Anterior vena cava (tissue), 1 donor: ENCODE measurements around the gene CDCA7L.

GRCh38 chr7:17299406-17299779 lies 941 bp downstream of the AHR start:
- PRO-cap: bidirectional peak, plus-strand start at chr7:17299457, minus-strand start at chr7:17299355

GRCh38 chr7:17301056-17301276 lies 2.5 kb downstream of the AHR start:
- PRO-cap: no peak

DNA sequence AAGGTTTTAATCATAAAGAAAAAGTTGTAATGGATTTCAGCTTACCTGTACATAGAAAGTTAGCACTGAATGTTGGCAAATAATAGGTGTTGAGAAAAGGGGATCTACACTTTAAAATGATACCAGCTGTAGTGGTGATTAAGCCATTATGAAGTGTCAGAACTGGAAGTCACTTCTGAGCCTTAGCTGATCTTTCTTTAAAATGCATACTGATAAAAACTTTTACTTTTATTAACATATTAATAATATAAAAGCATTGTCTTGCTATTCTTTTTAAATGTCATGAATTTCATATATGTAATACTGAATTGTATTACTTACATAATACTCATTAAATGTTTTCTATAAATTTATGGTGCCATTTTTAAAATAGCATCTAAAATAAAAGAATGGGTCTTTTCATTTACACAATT lies 3.7 kb downstream of the AHR start:
- PRO-cap: no peak

DNA sequence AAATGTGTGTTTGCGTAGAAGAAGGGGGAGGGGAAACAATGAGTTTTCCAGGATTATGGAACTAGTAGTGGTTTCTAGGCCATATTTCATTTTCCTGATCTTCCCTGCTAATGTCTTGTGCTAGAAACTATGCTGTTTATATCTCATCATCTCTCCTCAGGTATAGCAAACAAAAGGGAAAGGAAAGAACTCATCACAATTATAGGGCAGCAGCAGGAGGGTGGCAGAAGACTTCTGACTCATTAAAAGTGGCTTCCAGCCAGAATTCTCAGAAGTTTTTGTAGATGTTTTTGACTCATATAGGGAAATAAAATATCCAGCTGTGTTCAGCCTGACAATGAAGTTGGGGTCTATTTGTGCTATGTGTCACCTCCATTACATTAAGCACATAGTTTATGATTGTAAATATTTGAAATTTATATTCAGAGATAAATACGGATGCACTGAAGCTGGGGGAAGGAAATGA lies 6.5 kb downstream of the AHR start:
- PRO-cap: no peak

DNA sequence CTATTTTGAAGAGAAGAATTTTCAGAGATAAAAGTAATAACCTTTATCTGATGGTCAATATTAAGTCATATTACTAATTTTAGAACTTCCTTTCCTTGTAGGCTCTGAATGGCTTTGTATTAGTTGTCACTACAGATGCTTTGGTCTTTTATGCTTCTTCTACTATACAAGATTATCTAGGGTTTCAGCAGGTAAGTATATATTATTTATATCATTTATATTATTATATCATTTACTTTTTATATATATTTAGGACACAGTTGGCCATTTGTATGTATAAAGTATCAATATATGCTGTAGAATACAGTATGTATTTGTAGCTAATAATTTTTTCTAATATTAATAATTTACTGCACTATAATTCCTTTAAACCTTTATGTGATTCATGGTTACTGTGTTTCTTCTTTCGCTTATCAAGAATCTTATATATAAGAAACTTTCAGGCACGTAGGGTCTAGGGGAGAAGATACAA lies 29.2 kb downstream of the AHR start:
- PRO-cap: no peak

- PRO-cap: no peak
Observed at GRCh38 chr7:18019577-18020000, 8.1 kb downstream of the PRPS1L1 start.

DNA sequence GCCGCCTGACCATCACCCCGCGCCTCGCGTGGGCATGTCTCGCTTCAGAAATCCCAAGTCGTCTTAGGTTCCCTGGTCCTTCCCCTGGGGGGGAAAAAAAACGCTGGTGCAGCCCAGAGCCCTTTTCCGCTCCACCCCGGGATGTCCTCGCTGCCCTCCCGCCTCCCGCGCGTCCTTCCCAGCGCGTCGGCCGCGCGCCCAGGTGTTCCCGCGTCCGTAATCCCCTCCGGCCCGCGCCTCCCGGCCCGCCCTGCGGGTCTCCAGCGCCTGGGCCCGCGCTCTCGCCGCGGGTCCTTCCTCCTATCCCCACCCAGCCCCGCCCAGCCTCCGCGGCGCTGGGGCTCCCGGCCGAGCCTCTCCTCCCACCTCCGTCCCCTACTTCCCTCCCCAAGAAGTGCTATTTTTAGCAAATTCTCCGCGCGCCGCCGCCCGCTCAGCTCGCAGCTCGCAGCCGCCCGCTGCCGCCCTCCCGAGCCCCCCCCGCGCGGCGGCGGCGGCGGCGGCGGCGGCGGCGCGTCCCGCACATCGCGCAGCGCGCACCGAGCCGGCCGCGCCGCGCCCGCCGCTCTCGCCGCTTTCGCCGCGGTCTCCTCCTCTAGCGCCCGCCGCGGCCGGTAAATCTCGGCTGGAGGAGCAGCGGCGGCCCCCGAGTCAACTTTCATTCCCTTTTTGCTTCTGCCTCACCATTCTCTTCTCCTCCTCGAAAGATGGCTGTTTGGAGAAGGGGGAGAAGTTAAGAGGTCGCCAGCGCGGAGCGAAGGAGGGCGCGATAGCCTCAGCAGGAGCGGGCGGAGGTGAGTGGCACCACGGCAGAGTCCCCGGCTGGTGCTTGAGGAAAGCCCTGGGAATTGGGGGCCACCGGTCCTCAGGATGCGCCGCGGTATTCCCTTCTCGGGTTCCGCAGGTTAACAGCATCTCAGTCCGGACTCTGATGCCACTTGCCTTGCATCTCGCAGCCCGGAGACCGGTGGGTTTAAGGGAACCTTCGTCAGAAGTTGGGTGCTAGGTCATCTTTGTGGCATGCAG lies 59.1 kb upstream of the PRPS1L1 start:
- PRO-cap: bidirectional peak, plus-strand start at position 523 of the sequence, minus-strand start at position 377 of the sequence

DNA sequence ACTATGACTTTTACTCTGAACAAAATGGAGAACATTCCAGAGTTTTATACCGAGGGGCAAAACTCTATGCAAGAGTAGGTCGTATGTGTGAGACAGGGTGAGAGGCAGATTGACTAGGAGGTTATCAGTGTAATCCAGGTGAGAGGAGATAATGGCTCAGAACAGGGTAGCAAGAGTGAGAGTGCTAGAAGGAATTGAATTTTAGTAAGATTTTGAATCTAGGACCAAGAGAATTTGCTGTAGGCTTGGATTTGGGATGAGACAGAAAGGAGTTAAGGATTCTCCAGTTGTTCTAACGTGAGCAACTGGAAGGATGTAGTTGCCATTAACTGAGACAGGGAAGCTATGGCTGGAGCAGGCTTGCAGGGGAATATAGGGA lies 219.0 kb upstream of the PRPS1L1 start:
- PRO-cap: no peak

DNA sequence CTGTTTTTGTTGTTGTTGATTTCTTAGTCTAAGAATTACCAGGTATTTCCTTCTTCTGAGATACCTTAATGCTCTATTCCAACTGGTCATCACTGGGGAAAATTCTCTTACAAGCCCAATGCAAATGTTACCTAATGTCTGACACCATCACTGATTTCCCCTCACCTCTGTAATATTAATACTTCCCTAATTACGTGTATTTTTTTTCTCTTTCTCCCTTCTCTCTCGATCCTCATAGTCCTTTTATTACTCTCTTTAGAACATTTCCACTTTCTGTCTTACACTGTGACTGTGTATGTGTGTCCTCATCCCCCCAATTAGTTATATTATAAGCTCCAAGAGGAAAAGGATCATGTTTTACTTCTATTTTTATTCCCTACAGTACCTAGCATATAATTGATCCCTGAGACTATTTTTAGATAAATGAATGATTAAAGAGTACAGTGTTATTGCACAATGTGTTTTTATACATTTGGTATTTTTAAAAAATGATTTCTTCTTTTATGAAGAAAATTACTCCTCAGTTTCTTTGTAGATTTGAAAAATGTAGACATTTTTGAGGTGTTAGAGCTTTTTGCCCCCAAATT lies 14.1 kb downstream of the HDAC9 start:
- PRO-cap: no peak

DNA sequence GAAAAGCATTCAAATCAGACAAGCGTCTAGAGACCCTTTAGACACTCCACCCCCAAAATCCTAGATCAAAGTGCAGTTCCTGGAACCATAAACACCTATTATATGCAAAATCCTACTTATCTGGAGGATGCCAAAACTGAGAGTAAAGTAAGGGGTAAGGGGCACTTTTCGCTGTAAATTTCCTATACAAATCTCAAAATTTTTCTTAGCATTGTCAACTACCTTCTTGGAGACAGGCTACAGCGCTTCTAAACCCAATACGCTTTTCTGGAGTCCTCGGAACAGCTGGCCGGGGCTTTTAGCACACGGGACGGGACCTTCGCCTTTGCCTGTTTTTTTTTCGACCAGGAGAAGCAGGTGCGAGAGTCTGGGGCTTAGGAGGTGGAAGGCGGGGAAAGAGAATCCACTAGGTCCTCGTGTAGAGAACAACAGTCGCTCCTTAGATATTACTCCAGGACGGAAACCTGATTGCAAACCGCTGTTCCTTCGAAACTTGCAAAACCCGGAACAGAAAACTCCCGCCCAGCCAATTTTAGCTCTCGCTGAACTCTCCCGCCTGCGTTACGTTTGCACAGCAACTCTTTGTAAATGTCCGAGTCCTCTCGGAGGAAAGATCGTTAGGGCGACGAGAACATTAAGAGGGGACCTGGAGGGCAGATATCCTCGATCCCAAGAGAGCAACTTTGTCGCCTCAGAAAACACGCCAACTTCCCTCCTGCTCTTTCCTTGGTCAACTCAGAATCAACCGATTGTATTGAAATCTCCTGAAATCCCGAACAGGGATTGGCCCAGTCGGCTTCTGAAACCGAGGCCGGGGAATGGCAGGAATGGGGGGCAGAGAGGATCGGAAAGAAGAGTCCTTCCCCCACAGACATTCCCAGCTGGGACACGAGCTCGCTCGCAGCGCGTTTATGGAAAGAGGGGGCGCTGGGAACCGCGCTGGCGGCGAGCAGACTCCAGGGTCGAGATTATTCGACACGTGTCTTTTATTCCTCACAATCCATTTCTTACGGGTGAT lies 10.1 kb downstream of the TWIST1 start:
- PRO-cap: bidirectional peak, plus-strand start at position 914 of the sequence, minus-strand start at position 883 of the sequence

GRCh38 chr7:20123965-20124561 lies 93.1 kb downstream of the MACC1 start:
- PRO-cap: no peak

DNA sequence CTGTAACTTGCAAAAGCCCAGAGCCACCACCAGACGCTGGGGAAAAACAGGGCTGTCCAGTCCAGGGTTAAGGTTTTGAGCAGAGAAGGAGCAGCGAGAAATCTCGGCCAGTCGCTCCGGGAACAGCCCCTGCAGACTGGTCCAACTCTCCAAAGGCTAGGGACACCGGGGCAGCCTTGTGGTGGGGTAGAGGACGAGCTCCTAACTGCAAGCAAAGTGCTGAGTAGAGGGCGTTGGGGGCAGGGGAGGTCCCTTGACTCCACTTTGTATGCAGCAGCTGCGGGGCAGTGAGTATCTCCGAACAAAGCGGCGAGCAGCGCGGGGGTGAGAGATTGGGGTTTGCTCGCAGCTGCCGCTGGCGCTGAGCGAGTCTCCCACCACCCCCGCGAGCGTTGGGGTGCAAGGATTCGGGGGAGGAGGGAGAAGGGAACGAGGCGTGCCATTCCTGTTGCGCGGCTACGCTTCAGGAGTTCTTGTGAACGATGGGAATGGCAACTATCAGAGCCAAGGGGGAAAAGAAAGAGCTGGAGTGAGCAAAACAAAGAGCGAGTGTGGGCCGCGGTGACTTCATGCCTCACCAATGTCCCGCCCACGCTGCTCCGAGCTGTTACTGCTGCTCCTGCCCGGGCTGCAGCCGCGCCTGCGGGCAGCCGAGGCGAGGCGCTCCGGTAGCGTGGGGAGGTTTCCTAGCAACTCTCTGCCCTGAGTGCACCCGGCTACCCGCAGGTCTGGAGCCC lies 449 bp upstream of the ITGB8 start:
- PRO-cap: bidirectional peak, plus-strand start at position 610 of the sequence, minus-strand start at position 582 of the sequence

GRCh38 chr7:20361231-20362142 lies 30.8 kb downstream of the ITGB8 start:
- PRO-cap: no peak

DNA sequence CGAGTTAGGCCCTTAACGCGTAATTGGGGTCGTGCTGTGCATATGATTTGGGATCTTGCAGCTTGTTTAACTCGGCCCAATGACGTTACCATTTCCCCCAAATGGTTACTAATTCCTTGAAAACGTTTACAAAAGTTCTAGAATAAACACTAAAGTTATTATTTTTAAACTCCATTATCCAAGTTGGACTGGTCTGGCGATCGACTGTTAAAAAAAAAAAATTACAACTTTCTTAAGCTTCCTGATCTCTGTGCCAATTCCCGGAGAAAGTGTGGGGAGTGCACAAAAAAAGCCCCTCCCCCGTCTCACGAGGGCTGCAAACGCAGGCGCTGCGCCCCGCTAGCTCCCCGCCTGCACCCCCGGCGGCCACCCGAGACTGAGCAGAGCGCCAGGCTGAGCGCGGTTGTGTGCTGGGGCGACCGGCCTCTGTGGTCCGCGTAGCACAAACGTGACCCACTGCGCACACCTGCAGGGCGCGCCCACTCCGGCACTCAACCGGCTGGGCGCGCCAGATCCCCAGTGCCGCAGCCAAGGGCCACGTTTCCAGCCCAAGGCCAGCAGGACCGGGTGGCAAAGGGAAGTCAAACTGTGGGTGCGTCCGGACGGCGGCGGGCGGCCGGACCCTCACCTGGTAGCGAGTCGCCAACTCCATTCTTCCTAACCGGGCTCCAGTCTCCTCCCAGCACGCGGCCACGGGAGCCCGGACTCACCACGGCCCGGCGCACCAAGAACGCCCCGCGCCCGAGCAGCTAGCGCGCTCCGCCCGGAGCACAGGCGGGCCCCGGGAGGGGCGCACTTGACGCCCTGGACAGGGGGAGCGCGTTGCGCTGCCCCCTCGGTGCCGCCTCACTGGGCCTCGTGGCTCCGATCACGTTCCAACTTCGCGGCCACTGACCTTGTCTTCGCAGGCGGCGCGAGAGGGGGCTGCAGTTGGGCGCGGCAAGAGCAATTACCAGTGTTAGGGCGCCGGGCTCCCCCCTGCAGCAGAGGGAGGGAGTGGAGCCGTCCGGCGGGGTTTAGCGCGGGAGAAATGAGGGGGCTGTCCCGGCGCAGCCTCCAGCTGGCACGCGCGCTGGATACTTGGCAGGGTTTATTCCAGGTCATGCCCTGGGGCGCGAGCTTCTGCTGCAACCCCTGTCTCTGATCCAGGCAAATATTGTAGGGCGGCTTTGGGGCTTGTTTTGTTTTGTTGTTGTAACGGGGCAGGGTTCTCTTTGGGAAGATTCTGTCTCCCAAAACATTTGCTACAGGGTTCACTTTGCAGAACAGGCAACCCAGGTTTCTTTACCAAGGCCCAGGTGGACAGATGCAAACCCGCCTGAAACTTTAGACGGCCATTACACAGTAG lies at the start of gene CDCA7L:
Gene CDCA7L (minus strand): TSS at position 747 of the 1,348 bp plus-strand sequence.
- PRO-cap: bidirectional peak, plus-strand start at position 373 of the sequence, minus-strand start at position 209 of the sequence; unidirectional peak, minus-strand start at position 726 of the sequence

GRCh38 chr7:22146908-22147661 lies 201.4 kb upstream of the CDCA7L start:
- PRO-cap: no peak

DNA sequence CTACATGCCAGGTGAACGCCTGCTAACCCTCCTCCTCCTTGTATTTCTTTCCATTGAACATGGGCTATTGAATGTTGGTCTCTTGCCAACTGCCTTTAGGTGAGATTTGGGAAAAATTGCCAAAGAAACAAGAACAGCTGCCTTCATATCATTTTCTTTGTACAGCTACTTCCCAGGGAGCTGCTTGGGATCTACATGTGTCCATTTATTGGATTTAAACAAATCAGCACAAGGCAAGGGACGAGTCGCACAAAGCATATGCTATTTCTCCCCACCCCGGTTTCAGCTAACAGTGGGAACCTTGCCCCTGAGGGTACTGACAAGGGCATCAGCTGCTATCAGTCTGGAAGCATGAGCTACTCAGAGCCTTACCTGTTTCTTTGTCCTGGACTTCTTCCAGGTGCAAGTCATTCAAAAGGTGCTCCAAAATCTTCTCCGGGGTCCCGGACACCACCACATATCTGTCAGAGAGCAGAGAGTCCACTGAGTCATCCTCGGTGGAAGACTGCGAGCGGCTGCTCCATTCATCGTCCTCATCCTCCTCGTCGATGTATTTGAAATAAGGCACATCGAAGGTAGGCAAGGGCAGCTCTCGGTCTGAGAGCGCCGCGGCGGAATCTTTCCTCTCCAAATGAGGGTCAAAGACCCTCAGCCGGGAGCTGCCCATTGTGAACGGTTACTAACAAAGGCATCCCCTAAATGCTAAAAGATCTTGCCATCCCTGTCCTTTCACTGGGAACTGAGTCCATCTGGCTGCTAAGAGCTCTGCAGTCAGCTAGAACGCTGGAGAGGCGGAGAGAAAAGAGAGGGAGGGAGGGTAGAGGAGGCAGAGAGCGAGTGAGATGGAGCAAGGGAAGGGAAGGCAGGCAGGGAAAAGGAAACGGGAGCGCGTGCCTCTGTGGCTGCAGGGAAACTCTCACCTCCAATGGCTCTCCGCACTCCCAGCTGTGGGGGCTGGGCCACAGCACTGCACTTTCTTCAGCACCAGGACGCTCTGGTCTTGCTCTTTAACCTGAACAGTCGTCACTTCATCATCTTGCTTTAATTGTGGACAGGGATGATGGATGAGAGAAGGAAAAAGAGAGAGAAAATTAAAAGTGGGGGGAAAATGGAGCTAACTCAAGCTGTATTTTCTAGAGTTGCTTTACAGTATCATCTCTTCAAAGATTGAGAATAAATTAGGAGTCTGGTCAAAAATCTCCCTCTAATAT lies 163.6 kb downstream of the RAPGEF5 start:
- PRO-cap: bidirectional peak, plus-strand start at position 869 of the sequence, minus-strand start at position 835 of the sequence

DNA sequence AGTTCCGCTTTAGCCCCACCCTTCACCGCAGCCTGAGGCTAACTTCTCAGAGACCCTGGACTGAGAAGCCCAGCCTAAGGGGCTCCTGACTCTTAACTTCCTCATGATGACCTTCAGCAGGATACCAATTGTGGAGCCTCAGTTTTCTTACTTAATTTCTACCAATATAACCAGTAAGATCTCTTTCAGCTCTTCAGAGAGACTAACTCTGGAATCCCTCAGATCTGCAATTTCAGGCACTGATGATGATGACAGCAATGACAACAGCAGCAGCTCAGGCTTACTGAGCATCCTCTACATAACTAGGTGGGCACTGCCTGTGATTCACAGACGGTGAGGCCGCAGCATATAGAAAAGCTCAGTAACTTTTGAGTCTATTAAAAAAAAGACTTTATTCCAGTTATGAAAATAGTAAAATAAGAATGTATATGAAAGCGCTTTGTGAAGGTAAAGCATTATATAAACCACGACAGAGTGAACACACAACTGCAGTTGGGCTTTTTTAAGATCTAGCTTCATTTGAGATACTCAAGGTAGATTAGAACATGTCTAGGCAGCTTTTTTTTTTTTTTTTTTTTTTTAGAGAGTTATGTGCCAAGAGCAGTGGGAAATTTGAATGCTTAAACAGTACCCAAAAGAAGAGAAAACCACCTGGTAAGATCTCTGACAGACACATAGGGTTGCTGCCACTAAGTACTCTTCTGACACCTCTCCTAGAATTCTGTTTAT lies 11.7 kb downstream of the RAPGEF5 start:
- PRO-cap: no peak

DNA sequence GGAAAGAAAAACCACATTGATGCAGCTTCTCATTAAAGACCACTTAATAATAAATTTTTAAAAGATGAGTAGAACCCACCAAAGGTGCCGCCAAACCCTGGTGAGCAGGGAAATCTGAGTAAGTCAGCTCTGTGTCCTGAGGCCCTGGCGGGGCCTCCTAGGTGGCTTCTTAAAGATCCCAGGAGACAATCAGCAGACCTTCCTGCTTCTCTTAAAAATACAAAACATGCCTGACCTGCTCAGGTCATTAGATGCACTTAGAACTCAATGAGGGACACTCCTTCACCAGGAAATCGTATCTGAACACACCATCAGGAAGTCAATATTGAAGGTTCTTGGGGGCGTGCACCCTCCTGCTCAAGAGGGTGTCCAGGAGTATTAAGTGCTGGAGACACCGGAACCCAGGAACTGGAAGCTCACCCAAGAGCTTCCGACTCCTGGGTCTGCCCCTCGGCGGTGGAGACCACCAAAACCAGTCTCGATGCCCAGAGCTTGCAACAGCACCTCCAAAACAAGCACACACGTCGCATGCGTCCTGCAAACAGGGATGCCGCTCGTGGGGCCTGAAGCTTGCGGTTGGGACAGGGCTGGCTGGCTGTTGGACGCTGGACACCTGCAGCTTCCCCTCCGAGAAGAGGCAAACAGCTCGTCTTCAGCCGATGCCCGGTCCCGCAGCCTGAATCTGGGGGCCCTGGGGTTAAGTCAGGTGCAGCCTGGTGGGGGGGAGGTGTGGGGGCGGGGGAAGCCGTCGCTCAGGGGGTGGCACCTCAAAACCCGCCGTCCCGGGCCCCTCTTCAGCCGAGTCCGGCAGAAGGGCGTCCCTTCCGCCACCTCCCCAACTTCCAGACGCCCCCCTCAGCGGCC lies 823 bp downstream of the RAPGEF5 start:
- PRO-cap: no peak

DNA sequence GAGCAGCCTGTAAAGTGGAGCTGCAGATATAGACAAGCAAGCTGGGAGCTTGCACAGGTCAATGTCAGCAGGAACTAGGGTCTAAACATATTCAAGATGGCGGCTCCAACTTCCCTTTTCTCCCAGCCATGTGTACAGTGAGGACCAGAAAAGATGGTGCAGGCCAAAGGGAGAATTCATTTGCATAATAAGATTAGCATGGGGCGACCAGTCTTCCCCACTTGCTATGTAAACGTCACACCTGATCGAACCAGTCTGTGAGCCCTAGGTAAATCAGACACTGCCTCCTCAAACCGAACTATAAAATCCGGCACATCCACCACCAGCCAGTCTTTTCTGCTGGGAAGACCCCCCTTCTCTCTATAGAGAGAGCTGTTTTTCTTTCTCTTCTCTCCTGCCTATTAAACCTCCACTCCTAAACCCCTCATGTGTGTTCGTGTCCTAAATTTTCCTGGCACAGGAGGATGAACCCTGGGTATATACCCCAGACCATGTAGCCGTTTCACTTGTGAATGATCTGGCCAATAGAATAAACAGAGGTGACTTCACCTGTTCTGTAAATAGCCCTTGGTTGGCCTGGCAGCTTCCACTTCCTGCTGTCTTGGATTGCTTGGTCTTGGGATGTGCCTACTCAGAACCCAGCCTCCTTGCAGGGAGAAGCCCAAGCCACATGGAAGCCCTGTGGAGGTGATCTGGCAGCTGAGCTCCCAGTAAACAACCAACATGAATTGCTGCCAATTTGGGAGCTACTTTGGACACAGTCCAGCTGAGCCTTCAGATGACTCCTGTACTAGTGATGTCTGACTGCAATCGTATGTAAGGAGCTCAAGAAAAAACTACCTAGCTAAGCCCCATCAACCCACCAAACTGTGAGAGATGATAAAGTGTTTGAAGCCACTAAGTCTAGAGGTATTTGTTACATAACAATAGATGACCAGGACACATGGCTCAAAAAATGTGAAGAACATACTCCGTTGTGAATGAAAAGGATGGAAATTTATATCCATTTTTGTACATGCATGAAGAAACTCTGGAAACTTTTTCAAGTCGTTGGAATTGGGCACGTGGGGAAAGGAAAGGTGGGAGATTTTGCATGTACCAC lies 4.8 kb upstream of the RAPGEF5 start:
- PRO-cap: no peak

DNA sequence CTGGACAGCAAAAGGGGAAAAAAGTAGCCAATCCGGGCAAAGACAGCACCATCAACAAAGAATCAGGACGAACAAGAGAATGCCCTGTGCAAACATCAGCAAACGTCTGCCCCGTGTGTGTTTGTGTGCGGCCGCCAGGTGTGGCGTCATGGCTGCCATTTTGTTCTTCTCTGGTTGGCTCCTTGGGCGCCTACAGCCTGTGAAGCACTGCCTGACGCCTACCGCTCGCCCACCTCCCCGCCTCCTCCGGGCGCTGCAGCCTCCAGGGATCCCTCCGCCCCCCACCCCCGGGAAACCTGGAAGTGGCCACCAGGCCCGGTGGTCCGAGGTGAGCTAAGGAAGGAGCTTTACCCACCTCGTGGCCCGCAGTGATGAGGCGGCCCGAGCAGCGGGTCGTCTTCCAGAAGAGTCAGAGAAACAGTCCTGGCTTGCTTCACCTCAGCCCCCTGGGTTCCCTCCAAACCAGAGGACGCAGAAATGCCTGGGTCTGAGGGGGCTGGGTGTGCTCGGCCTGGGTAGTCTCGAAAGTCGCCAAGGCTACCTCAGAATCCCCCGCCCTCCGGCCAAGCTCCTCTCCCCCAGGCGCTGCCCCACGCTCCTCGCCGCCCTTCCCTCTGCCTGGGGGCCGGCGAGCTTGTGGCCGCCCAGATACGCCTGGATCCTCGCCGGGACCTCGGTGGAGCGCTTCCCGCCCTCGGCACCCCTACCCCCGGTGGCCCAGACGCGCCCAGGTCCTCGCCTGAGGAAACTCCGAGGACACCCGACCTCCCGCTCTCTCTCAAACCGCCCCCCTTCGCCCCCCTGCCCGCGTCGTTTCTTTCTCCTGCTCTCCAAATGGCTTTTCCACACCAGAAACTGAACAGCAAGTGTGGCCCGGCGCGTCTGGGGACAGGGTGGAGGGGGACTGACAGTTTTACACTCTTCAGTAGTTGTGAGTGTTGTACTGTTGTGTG lies 61.7 kb upstream of the IL6 start:
- PRO-cap: no peak